SP-49 (cell line): ENCODE data around the gene FBXO30.

DNA sequence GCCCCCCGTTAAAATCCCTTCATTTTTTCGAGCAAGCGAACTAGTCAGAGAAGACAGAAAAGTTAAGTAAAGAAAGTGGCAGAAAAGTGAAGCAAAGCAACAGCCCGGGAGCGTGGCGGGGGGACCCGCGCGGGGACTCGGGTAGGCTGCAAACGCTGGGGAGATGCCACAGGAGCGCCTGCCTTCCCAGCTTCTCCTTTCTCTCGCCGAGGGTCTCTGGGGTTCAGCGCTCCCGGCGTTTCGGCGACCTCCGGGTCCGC, 535 bp upstream of the ADGRG6 start:
- PRO-cap = no peak

GRCh38 chr6:142737273-142737870, 207.6 kb downstream of the HIVEP2 start:
- PRO-cap = no peak

GRCh38 chr6:142885044-142885874, 59.7 kb downstream of the HIVEP2 start:
- PRO-cap = no peak

DNA sequence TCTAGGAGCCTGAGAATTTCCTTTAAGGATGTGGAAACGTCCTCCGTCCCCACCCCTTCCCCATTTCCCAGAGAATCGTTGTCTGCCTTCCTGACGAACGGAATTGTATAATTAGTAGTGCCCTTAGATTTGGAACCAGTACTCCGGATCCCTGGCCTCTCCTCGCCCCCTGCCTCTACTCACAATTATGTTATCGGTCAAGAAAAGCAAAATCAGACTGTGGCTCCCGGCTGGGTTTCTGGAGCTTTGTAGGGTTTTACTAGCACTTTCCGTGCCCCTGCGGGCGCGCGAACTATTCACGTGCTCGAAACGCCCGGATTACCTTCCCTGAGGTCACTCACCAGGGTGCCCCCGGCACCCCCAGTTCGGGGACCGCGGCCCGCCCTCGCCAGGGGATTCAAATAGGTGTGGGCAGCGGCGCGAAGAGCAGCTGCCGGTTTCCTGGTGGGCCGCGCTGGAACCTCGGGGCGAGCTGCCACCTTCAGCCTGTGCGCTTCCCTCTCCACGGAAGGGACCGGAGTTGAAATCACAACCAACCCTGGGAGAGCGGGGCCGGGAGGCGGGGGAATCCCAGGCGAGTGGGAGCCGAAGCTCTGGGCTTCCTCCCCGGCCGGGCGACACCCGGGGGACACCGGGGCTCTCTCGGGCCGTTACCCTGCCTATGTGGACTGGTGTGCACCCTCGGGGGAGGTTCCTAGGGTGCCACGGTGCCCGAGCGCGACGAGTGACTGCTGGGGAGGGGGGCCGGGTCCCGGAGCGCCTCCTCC, 1.9 kb upstream of the HIVEP2 start:
- PRO-cap = bidirectional peak, plus-strand start at position 400 of the sequence, minus-strand start at position 181 of the sequence

- PRO-cap = no peak
Measured at GRCh38 chr6:143054550-143054887, 6.2 kb upstream of the AIG1 start.

DNA sequence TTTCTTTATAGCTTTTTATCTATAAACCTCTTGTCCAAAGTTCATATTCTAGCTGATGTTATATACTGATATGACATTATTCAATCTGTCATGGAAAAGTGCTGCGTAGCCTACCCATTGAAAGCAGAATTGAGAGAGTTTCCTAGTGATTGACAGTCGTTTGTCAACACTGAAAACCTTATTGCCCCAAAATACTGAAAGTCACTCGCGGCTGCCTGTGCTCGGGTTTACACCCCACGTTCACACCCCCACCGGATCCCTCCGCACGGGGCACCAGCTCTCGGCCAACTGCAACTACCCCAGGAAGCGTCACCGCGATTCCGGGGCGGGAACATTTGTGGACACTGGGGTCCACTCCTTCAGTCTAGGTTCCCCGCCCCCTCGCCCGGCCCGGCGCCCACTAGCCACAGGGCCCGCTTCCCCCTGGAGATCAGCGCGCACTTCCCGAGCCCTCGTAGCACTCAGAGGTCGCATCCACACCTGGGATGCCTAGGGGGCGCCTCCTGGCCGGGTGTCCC, 528 bp upstream of the AIG1 start:
- PRO-cap = no peak

DNA sequence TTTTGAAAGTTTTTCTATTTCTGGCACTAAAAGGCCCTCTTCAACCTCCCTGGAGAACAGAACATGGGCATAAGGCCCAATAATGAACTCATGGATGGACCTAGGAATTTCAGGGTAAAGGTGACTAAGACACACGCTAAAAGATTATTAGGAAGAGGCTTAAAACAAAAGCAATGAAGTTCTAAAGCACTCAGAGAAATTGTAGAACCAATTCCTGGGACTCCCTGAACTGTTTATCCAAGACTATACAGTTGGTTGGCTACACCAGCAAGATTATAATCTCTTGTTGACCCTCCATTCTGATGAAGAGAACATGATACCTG, 1.1 kb downstream of the AIG1 start:
- PRO-cap = no peak

DNA sequence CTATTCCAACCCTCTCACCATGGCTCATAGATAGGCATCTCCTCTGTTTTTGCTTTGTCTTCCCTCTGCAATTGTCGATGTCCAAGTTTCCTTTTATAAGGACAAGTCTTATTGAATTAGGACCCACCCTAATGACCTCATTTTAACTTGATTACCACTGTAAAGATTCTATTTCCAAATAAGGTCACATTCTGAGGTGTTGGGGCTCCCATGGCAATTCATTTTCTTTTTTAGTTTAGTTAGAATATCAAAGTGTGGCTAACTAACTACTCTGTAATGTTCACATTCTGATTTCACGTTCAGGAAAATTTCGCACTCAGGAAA, 5.9 kb downstream of the PEX3 start:
- PRO-cap = no peak

GRCh38 chr6:143528488-143528950, 17.0 kb upstream of the FUCA2 start:
- PRO-cap = no peak

DNA sequence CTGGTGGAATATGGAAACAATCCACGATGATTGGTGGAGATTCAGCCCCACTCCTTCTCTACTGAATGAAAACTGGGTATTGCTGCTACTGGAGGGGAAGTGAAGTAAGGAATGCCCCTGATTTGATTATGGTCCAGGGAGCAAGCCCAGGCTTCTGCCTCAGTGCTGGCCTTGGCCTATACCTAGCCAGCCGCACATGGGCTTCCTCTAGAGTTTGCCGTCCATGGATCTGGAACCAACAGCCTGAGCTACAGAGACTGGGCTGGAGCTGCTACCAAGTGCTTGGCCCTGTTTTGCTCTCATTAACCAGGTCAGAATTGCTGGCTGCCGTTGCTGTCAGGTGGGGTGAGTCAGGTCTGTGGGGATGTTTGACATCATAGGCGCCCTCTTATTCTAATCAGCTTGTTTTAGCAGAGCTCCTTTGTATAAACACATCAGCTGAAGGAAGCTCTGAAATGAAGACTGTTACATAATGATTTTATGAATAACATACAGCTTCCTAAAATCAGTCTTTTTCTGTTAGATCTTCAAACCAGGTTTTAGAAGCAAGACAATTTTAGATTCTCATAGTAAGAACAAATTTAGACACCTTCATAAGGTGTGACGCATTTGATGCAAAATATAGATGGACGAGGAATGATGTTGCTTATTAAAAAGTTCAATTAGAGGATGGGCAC, 83.1 kb upstream of the PHACTR2 start:
- PRO-cap = no peak

DNA sequence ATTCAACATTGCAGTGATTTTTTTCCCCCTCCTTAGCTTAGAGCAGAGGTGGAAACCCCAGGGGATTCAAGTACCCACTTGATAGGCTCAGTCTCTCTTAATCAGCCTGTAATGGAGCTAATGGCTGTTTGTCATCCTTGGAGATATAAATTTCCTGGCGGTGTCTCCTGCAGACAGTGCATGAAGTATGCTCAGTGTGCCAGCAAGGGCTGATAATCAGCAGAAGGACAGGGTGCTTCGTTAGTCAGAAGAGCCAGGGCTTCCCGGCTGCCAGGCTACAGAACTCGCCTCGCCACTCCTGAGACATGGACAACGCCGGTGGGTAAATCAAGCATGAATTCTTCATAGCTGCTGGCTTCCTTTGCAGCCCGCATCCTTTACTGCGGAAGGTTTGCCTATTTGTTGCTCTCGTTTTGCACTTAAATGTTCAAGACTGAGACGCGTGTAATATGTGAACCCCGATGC, 69.7 kb upstream of the PHACTR2 start:
- PRO-cap = no peak

GRCh38 chr6:143679003-143679649, 1.4 kb downstream of the PHACTR2 start:
- PRO-cap = no peak

DNA sequence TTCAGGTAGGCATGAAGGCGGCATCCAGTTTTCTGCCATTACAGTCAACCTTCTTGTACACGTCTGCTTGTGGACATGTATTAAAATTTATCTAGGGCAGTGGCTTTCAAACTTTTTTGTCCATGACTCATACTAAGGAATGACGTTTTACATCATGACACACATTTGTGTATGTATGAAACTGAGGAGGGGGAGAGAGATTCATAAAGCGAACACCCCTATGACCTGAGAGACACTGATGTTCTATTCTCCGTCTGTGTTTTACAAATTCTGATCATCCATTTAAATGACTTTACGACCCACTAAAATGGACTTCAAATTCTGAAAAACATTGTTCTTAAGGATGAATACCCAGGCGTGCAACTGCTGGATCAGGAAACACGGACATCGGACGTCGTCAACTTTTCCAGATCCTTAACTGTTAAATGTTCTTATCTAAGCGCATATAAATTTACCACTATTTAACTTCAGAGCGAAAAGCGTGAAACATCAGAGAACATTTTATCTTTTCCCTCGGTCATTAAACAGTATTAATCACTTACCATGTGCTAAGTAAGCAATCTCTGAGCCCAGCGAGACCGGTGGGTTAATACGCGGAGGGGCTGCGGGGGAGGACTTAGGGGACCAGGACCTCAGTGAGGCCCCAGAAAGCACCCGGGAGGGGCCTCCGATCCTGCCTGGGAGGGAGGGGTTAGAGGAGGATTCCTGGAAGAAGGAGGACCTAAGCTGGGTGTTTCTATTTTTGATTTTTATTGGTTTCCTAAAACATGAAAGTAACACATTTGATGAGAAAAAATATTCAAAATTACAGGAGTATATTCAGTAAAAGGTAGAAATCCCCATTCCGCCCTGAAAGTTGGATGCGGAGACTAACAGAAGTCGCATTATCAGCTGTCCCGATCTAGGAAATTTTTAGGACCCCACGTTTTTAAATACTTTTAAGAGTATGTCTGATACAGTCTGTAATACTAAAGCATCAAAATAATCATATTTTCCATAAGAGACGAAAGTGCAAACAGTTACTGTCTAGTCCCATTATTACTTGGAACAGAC, 1.0 kb downstream of the PLAGL1 start:
- PRO-cap = no peak

DNA sequence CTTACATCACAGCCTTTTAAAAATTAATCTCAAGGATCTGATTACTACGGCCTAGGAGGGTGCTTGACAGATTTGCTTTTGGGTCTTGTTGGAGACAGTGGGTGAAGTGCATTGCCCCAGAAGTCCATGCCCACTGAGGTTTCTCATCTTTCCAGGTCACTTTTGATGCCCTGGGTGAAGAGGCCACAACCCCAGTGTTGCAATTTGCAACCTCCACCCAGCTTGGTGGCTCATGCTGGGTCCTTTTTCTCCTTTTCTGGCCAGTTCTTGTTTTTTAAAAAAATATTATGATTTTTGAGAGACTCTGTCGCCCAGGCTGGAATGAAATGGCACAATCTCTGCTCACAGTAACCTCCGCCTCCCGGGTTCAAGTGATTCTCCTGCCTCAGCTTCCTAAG, 9.4 kb downstream of the STX11 start:
- PRO-cap = no peak

- PRO-cap = no peak
Measured at GRCh38 chr6:144264209-144264699, 20.9 kb upstream of the UTRN start.

- PRO-cap = no peak
Measured at GRCh38 chr6:144343559-144344713, 58.8 kb downstream of the UTRN start.

GRCh38 chr6:144921398-144921830, 636.3 kb downstream of the UTRN start:
- PRO-cap = no peak

DNA sequence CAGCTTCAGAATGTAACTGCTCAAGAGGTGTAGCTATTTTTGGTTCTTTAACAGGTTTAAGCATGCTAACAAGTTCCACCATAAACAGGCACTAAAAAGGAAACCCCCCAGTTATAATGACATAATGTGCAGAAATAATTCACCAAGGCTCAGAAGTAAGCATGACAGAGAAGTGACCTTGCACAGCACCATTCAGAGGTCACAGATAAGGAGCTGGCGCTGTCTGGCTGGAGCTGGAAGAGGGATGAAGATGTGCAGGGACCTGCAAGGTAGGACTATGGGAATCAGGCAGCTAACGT, 385.1 kb downstream of the EPM2A start:
- PRO-cap = no peak

DNA sequence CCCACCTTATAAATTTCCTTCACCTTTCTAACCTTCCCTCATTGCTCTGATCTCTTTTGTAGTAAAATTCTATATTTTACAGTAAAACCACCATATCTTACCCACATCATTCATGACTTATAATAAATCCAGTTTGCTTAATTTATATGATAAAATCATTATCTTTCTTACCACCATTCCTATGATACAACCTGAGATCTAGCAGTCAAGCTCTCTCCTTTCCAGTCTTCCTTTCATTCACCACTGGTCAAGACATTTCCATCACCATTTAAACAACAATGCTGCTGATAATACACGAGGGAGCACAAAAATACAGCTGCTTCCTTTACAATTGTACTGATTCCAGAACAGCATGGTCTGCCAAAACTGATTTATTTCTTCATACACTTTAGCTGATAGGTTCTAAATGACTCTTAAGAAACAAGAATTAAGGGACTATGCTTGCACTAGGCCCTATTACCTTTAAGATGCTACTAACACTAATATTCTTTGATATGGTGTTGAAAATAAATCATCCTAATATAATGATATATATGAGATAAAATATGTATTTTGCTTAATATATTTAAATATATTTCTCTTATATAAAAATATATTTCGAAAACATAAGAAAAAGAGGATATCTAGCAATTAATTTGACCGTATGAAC, 65.0 kb downstream of the EPM2A start:
- PRO-cap = no peak

GRCh38 chr6:145814594-145815464, at the start of gene FBXO30:
Gene FBXO30, minus strand, starts transcription at chr6:145814795.
- PRO-cap = bidirectional peak, plus-strand start at chr6:145814901, minus-strand start at chr6:145814808